Left lung (tissue), 1 donor: Measurements from ENCODE around the genes TPH1, SAA4, TMEM86A and PTPN5.

DNA sequence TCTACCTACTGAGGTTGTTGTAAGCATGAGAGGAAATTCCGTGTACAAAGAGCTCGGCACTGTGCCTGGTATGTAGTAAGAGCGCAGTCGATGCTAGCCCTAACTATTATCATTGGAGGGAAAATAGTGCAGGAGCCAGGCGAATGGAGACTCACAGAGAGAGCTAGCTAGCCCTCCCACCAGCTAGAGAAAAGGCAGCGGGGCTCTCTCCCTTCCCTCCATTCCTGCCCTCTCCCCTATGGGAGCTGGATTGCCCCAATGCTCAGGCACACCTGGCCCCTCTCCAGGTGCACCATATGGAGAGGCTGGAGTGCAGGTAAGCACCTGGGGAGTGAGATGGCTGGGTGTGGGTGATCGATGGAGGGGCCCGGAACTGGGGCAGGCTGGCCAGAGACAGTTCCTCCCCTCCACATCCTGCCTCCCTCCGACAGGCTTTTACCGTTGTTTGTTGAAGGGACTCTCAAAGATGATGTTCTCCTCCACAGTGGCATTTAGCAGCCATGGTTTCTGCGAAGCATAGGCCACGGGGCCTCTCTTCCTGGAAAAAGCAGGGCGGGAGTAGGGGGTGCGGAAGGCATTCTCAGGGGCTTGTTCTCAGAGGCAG is 25.7 kb upstream of the KCNJ11 start:
- PRO-cap, result no peak

GRCh38 chr11:17506670-17507113 is 30.0 kb upstream of the ABCC8 start:
- PRO-cap, result no peak

DNA sequence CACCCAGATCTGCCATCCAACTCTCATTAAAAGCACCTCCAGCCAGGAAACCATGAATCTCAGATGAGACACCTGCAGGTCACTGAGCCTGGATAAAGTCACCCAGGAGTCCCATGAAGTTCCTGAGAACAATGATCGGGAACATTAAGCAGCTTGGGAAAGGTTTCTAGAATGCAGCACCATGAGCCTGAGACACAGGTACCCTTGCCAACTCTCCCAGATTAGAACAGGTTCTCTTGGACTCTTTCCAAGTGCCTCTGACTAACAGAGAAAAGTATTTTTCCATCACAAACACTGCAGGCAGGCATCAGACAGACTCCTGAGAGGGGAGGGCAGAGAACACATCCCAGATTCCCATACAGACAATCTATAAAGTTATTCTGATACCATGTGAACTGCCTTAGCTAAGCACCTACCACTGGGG is 27.4 kb downstream of the SERGEF start:
- PRO-cap, result no peak

- PRO-cap, result no peak
Observed at GRCh38 chr11:18046175-18046578, at the start of gene TPH1. TSS of gene TPH1 (minus strand) at chr11:18046269.

GRCh38 chr11:18236377-18237563 is at the start of gene SAA4:
TSS of gene SAA4 (minus strand) at chr11:18236802.
- PRO-cap, result no peak

GRCh38 chr11:18268988-18269582 is 3.0 kb downstream of the SAA1 start:
- PRO-cap, result no peak

GRCh38 chr11:18483797-18484251 is 28.2 kb downstream of the LDHAL6A start:
- PRO-cap, result no peak

DNA sequence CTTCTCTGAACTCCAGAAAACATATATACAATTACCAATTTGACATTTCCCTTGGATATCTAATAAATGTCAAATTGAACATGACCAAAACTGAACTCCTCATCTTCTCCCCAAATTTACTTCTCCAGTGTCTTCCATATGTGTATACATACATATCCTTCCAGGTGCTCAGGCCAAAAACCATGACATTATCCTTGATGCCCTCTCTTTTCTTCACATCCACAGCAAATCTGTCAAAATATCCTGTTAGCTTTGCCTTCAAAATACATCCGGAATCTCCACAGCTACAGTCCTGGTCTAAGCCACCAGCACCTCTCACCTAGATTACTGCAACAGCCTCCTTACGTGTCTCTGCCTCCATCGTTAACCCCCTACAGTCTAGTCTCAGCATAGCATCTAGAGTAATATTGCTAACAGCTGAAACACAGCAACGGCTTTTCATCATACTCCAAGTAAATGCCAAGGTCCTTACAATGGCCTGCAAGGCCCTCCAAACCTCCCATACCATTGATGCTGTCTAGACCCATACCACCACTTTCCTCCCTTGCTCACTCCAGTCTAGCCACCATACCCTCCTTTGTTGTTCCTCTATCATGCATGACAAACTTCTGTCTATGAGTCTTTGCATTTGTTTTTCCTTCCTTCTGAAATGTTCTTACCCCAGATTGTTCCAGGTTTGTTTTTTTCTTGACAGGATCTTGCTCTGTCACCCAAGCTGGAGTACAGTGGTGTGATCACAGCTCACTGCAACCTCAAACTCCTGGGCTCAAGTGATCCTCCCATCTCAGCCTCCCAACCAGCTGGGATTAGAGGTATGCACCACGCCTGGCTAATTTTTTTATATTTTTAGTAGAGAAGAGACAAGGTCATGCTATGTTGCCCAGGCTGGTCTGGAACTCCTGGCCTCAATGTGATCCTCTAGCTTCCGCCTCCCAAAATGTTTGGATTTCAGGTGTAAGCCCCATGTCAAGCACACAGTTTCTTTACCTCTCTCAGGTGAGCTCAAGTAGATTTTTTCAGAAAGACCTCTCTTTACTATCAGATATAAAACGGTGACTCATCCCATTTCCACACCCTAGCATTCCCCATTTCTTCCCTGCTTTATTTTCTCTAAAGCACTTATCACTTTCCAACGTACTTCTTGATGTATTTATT is 4.1 kb downstream of the TSG101 start:
- PRO-cap, result no peak

- PRO-cap, result bidirectional peak, plus-strand start at chr11:18698750, minus-strand start at chr11:18698549; bidirectional peak, plus-strand start at chr11:18699183, minus-strand start at chr11:18699098
Observed at GRCh38 chr11:18698340-18699562, at the start of gene TMEM86A. TSS of gene TMEM86A (plus strand) at chr11:18698779.

DNA sequence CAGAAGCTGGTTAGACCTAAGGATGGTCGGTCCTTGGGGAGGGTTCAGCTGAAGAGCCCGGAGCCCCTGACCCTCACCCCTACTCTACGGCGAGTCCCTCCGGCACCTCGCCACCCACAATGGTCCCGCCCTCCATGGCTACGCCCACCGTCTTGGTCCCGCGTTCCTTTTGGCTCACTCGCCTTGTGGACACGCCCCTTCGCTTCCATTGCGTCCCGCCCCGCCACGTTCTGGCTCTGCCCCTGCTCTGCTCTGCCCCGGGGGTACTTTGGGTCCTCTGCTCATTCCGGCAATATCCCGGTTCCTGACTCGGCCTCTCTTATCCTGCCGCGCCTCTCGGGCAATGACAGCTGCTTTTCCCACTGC is 4.9 kb downstream of the IGSF22 start:
- PRO-cap, result bidirectional peak, plus-strand start at position 322 of the sequence, minus-strand start at position 121 of the sequence

- PRO-cap, result unidirectional peak, minus-strand start at chr11:18791775
Observed at GRCh38 chr11:18791145-18792341, at the start of gene PTPN5. TSS of gene PTPN5 (minus strand) at chr11:18791798.

- PRO-cap, result no peak
Observed at GRCh38 chr11:19135347-19136467, 18.7 kb downstream of the ZDHHC13 start.

DNA sequence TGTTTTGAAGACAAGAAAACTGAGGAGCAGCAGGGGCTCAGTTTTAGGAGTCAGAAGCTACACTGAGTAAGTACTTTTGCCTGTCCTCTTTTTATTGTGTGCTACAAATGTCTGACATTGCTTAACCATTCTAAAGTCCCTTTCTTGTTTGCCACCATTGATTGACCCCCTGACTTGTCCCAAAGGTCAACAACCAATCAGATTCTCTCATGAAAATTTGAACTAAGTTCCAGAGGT is 101.2 kb upstream of the E2F8 start:
- PRO-cap, result no peak

DNA sequence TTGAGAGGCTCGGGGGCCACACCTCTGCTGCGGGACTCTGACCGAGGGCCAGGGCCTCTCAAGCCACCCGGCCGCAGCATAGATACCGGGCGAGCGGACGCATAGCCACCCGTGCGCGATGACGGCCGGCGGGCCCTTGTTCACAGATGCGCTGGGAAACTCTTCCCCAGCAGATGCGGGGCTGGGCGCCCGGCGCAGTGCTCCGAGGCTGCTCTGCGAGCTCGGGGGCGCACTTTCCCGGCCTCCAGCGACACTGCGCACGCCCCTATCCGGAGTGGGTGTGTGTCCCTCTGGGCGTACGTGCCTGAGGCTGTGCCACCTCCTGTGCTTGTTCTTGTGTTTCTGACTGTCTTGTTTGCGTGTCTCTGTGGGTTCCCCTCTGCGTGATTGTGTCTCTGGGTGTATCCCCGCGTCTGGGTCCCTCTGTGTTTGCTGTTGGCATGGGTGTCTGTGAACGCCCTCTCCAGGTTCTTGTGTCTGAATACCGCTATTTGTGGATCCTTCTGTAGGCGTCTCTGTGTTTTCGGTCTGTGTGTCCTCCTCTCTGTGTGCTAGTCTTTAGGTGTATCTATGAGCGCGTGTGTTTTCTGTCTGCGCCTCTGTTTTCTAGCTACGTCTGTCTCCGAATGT is 104.9 kb upstream of the E2F8 start:
- PRO-cap, result no peak

DNA sequence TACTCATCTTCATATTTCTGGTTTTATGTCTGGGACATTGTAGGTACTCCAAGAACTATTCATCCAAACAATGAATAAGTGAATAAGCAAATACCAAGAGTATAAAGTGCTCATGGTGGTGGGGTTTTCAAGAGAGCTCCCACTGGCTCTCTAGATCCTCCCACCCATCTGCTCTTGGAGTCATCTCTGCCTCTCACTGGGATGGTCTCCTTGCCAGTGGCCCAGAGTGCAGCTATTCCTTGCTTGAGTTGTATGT is 126.6 kb upstream of the E2F8 start:
- PRO-cap, result no peak

DNA sequence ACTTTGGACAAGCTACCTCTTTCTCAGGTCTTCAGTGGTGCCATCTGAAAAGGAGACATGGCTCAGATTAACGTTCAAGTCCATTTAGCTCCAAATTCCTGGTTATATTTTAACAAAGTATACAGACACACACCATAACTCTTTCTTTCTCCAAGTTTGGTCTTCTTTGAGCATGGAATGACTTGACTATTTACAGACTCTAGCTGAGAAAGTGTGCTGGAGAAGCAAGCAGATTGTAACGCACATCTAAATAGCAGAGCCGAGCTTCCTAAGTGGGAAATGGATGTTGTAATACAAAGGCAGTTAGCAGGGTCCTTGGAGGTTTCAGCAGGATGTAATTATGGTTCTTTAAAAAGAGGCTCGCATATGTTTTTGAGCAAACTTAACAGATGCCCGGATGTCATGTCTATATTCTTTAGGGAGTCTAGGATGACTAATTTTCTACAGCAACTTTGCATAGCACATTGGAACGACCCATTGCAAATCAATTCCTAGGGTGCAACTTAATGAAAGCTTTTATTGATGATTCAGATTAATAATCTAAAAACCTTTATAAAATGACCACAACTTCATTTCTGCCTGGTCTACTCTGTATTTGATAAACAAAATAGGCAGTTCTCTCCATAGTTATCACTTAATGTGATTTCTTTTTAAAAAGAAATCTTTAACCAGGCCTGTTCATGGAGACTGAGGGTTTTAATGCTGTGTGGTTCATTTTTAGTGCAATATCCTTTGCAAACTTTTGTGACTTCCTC is 128.3 kb upstream of the E2F8 start:
- PRO-cap, result no peak

GRCh38 chr11:19739653-19740437 is 27.2 kb downstream of the NAV2 start:
- PRO-cap, result no peak

- PRO-cap, result no peak
Observed at GRCh38 chr11:19827673-19828117, 115.1 kb downstream of the NAV2 start.

GRCh38 chr11:20002684-20003259 is 157.5 kb downstream of the DBX1 start:
- PRO-cap, result no peak

DNA sequence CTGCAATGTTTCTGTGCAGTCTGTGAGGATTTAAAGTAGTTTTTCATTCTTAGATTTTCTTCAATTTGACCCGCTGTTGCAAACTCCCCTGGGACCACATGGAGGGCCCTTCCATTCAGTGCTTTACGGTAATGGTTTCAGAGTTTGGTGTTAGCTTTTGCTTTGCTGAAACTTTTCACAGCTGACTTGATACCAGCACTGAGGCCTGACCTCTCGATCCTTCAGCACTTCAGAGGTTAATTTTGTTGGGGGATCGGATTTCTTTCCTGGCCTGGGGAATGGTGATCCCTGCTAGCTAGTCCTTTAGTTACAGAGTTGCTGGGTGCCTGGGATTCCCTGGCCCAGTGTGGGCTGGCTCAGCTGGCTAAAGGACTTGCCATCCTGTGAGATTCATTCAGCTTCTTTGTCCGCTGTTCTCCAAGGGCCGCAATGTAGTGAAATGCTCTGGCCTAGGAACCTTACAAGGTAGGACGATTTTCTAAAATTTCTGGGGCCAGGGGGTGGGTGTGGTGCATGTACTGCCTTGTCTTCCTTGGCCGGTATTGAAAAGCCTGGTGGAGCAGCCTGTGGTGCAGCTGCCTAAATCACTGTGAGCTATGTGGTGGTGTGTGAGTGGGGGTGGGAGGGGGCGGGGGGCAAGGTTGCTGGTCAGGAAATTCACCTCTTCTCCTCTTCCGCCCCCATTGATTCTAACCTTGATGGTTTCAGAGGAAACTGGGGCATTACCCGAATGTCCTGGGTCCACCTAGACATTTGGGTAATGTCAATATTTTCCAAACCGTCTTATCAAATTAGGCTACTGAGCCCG is 137.4 kb downstream of the DBX1 start:
- PRO-cap, result no peak